UCH-1 (cell line): ENCODE data around the gene SLC14A1.

DNA sequence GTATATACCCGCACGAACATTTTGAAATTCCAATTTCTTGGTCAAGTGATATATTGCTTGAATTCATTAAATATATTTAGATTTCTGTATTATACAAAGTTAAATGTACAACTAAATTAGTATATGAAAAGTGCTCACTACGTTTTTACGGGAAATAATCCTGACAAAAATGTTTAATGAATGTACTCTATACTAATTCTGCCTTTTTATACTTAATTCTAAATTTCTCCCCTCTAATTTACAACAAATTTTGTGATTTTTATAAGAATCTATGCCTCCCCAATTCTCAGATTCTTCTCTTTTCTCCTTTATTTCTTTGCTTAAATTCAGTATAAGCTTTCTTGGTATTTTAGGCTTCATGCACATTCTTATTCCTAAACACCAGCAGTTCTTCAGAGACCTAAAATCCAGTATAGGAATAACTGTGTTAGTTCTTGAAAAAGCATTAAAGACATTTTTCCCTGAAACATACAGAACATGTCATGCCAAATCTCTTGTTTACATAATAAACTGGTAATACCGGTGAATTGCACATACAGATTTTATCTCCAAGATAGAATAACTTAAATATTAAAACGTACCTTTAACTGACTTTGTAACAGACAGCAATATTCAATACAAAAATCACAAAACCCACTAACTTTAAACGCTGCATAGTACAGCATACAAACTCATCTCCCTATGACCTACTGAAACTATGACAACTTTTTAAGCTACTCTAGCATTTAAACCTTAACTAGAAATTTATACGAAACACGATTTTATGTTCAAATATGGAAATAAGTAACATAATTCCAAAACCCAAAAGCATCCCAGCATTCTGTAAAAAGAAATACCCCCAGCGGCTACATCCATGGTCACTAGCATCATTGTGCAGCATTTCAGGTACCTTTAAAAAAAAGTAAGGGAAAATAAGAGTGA is 20.0 kb downstream of the SLC39A6 start:
- RRBS = no CpG with 5 or more reads among the region's 10 CpGs

DNA sequence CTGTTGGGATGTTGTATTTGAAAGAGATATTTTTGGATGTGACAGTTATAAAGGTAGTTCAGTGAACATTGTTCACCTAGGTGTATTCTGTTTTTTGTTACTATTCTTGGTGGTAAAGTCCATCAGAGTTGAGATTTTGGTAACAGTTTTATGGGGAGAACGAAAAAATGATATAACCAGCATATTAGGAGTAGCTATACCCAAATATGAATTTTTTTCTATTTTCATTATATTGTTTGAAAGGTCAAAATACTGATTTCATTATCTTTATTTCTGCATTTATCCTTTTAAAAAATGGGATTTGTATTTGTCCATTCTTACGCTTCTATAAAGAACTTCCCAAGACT is 14.3 kb downstream of the ELP2 start:
- RRBS = no CpG with 5 or more reads among the region's 2 CpGs

DNA sequence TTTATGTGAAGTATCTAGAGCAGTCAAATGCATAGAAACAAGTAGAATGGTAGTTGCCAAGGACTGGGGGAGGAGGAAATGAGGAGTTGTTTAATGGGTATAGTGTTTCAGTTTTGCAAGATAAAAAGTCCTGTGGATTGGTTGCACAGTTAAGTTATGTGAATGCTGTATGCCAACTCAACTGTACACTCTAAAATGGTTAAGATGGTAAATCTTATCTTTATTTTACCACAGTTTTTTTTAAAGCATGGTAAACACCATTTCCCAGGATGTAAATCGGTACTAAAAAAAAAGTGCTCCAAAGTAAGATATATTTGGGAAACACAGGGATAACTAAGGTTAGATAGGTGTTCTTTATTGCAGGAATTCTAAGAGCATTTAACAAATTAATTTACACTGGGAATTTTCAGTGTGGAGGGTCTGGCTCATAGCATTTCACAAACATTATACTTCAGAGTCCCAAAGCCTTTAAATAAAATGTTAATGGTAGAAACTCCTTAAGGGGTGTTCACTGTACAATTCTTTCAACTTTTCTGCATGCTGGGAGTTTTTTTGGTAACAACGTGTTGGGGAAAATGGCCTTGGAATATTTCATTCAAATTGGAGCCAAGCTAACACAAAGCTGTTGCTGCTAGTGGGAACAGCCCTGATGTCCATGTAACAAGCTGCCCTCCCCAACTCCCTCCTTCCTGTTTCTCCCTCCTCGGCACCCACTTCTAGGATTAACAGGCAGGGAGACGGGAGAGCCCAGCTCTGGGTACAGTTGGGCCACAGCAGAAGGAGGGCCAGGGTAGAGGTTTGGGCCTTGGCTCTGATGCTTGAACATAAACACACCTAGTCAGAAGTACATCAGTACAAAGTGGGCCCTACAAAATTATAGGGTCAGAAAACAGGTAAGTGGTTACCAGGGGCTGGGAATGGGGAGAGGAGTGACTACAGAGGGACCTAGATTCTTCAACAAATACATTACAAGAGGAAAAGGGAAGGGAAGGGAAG is 9.6 kb upstream of the MOCOS start:
- RRBS = no CpG with 5 or more reads among the region's 4 CpGs

GRCh38 chr18:36298117-36298899 is 795 bp downstream of the FHOD3 start:
- RRBS = 5% methylated on average over 24 of the region's 70 CpGs

DNA sequence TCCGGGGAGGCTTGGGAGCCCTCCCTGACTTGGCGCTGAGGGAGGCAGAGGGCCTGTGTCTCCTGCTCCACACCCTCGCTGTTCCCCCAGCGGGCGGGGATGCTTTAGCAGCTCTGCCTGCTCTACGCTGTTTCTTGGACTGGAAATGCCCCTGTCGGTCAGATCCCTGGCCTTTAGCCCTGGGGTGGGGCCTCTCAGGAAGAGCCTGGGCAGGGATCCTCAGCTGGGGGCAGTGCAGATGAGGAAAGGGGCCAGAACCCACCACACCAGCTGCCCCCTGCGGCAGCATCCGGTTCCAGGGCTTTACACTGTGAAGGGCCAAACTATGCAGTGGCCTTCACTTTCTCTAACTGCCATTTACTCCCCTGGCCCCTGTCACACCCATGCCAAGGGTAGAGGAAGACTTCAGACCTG is 11.8 kb upstream of the CELF4 start:
- RRBS = no CpG with 5 or more reads among the region's 9 CpGs

- RRBS = no CpG with 5 or more reads among the region's 9 CpGs
These were observed 408.8 kb downstream of the RIT2 start for GRCh38 chr18:42706532-42707185.

- RRBS = 82% methylated on average over 3 of the region's 14 CpGs
These were observed 20.5 kb downstream of the SETBP1 start for GRCh38 chr18:44701032-44701728.

GRCh38 chr18:45066749-45067382 is 386.2 kb downstream of the SETBP1 start:
- RRBS = no CpG with 5 or more reads among the region's 2 CpGs

DNA sequence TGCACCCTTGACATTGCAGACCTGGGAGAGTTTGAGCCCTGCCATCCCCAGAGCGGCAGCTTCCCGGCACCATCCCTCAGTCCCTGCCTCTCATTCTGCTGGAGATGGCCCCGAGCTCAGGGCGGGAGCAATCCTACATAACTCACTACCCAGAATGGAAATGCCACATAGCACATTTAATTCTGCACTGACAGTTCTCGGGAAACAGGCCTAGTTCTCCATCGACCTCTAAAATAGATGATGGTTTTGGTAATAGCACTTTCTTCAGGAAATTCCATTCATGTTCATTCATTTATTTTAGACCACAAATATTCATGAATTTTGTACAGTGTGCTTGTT is 92.9 kb upstream of the SLC14A2 start:
- RRBS = 71% methylated on average over 2 of the region's 6 CpGs

GRCh38 chr18:45723975-45724326 is at the start of gene SLC14A1:
SLC14A1 (plus strand) TSS chr18:45724181.
- RRBS = no CpG with 5 or more reads among the region's 3 CpGs

DNA sequence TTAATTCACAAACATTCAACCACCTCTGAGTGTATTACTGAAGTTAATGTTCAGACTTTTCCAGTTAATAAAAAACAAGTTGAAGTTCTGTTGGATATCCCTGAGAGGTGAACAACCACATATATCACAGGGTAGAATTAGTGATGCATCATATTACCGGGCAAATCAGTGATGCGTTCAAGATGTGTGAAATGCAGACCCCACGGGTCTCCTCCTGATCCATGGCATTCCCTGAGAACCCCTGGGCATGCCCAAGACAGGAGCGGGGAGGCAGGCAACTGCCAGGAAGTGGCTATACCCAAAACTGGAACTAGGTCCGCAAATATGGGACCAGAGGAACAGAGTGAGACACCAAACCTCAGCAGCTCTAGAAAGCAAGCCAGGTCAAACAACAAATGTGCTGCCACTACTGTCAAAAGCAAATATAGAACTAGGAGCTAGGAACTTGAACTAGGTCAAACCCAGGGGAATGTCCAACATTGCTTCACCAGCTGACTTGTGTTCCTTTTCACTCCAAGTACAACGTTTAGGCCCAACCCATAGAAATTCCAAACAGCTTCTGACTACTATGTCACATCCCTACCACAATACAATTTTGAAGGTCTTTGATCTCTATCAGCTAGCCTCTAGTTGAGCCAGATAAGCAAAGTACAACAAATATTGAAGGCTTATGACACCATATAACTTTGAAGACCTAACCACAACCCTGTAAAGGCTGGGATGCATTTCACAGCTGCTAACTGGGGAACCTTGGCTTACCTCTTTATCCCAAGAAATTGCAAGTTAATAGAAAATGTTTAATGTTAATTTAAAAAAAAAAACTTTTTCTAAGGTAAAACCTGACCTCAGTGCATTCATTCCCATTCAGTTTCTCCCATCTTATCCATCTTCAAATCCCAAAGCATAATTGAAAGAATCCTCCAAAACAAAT is 20.0 kb downstream of the PSTPIP2 start:
- RRBS = no CpG with 5 or more reads among the region's 6 CpGs

DNA sequence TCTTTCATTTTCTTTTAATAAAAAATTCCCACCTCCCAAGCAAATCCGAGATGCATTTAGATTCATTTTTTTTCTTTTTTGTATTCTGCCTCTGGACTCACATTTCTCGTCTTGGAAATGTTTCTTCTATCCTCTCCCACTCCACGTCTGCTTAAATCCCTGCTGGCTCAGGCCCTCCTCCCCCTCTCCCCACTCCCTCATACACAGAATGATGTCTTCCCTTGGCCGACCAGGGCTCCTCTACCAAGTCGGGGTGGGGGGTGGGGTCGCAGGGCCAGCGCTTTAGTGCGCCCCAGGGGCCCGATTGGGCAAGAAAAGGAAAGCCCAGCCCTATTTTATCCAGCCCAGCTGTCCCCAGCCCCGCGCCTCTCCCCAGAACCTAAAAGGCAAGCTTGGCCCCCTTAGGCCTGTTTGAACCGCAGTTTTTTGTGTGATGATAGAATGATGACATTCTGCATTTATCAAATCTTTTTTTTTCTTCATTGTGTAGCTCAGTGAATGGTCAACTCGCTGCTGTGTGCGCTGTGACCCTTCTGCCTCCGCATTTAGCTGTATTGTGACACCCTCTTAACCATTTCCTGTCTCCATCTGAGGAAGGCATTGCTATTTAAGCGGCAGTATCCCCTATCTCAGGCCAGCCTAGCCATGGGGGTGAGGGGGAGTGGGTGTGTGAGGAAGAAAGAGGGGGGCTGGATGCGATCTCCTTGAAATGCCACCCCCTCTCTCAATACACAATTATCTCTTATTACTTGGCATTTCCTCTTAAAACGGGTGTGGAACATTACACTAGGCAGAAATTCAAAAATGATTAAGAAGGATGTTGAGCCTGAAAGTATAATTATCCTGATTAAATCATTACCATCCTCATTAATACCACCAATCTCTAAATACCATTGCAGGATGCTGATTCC is 1.8 kb downstream of the RNF165 start:
- RRBS = no CpG with 5 or more reads among the region's 18 CpGs

DNA sequence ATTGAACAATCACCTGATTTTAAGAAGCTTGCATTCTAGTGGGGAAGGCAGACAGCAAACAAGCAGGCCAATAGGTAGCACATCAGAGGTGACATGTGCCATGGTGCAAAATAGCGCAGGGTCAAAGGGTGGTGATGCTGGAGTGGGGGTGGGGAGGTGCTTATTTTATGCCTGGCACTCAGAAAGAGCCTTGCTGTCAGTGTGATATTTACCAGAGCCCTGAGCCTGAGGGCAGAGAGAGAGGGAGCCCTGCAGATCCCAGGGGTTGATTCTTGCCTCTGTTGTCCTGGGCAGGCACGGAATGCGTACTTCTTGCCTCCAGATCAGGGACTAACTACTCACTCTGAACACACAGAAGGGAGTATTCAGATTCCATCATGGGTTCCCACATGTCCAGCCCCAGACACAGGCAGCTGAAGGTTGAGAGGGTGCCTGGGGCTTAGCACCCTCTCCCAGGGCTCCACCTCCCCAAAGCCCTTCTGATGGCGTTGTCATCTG is 22.5 kb downstream of the RNF165 start:
- RRBS = no CpG with 5 or more reads among the region's 4 CpGs

- RRBS = no CpG with 5 or more reads among the region's 8 CpGs
These were observed 78.5 kb downstream of the RNF165 start for GRCh38 chr18:46412224-46412814.

DNA sequence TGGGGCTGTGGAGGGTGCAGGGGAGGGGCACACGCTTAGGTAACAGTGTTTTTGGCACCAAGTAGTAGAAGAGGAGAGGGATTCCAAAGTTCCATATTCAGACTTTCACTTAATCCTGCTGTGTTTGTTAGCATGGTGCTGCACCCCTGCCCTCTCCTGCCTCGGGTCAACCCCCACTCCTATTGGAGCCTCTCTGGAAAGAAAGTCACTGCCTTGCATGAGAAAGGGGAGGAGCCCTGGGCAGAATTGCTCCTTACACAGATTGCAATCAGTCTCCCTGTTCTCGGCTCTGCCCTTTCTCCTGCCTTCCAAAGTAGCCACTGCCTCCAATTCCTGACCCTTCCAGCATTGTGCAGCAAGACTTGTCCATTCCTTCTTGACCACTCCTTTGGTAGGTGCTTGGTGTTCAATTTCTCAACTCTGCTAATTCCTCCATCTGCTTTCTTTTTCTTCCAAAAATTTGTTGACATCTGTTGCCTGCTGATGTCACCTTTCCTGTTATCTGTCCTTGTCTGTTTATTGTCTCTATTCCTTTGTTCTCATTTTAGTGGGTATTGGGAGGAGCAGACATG is 97.8 kb downstream of the RNF165 start:
- RRBS = no CpG with 5 or more reads among the region's 3 CpGs

DNA sequence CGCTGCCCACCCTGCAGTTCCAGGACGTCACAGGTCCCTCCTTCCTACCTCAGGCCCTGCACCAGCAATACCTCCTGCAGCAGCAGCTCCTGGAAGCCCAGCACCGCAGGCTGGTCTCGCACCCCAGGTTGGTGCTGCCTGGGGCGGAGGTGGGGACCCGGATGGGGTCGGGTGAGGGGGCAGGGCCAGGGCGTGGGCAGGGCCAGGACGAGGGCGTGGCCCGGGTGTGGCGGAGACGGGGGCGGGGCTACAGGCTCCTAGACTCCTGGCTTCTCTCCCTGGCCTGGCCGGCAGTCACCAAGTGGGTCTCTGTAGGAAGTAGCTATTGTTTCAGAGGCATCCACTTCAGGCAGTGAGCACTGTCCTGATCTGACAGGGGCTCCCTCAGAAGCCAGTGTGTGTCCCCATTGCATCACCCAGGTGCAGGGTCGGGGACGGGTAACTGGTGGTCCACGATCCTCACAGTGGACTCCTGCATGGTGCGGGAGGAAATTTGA is 99.6 kb downstream of the RNF165 start:
- RRBS = 5% methylated on average over 9 of the region's 19 CpGs

GRCh38 chr18:46868115-46868545 is 49.2 kb downstream of the PIAS2 start:
- RRBS = no CpG with 5 or more reads among the region's 4 CpGs

- RRBS = no CpG with 5 or more reads among the region's 10 CpGs
These were observed 48.5 kb downstream of the HDHD2 start for GRCh38 chr18:47101626-47102347.

- RRBS = no CpG with 5 or more reads among the region's 10 CpGs
These were observed 998 bp downstream of the HDHD2 start for GRCh38 chr18:47149167-47149836.